REH cell (cell line): ENCODE data around the genes AR, DGAT2L6 and RAB41.

DNA sequence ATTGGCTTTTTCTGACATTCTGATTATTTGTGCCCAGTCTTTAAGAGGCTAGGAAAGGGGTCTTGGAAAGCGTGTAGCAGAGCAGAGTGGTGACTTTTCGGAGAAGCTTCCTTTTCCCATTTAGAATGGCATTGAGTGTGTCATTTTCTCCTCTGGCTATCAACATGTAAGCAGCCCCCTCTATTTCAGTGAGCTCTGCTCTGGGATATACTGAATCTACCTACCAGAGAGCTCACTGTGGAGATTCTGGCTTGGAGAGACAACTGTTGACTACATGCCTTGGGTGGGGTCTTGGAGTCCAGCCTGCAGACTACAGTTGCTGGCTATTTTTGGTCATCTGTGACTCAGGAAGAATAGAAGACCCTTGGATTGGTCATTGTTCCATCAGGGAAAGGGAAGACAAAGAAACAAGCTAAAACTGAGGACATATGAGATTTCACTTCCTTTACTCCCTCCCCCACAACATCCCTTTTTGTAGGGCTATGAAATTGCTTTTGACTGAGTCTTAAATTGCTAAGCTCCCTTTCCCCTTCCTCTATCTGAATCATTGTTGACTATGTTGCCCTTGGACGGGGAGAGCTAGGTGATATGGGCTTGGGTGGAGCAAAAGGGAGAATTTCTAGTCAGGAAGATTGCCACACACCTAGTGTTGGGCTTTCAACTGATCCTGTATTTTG is 11.5 kb downstream of the MSN start:
- PRO-cap = no peak

DNA sequence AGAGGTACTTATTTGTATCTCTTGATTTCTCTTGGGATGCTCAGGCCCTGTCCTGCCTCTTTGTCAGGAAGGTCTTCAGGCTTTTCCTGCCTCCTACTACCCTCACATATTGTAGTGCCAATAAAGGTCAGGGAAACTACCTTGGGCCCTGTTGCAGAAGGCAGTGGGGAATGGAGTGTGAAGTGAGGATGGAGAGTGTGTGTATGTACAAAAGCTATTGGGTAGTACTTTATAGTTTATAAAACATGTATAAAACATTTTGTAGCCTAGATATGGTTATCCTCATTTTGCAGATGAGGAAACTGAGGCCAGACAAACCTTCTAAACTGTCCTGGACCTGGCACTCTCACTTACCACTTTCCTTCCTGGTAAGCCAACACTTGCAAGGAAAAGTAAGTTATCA is 74.8 kb downstream of the MSN start:
- PRO-cap = no peak

DNA sequence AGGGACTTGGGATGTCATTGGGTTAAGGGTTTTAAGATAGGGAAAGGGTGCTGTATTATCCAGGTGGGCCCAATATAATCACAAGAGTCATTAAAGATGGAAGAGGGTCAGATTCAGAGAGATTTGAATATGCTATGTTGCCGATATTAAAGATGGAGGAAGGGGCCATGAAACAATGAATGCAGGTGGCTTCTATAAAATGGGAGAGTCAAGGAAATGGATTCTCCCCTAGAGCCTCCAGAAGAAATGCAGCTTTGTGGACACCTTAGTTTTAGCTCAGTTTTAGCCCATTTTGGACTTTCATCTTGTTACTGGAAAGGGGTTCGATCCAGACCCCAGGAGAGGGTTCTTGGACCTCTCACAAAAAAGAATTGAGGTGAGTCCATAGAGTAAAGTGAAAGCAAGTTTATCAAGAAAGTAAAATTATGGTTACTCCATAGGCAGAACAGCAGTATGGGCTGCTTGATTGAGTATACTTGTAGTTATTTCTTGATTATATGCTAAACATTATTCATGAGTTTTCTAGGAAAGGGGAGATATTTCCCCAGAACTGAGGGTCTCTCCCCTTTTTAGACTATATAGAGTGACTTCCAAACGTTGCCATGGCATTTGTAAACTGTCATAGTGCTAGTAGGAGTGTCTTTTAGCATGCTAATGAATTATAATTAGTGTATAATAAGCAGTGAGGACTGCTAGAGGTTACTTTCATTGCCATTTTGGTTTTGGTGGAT is 76.4 kb downstream of the MSN start:
- PRO-cap = no peak

DNA sequence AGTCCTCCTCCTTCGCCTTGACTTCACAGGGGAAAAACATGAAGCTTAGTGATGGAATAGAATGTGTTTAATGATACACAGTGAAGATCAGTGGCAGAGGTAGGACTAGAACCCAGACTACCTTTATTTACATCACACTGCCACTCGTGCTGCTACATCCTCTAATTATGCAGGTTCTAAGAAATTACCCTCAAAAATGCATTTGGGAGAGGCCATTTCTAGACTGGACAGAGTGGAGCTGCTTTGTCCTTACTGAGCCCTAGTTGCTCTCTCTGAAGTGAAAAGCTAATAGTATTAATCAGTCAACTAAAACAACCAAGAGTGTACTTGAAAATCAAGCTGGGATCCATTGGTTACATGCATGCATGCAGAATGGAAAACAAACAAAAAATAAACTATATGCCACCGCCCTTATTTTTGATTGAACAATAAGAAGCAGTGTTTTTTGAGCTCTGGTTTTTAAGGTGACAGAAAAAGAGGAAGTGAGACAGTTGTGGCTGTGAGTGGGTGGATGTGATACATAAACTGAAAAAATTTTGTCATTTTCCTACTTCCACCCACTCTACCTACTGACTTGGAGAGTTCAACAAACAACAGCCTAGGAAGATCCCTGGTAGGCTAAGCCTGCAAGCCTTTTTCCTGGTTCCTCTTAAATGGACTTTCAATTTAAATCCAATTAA is 6.8 kb upstream of the VSIG4 start:
- PRO-cap = no peak

- PRO-cap = no peak
Measured at GRCh38 chrX:66728818-66729394, 90.0 kb upstream of the EDA2R start.

- PRO-cap = no peak
Measured at GRCh38 chrX:67543571-67544715, at the start of gene AR. AR (plus strand) TSS chrX:67544021.

DNA sequence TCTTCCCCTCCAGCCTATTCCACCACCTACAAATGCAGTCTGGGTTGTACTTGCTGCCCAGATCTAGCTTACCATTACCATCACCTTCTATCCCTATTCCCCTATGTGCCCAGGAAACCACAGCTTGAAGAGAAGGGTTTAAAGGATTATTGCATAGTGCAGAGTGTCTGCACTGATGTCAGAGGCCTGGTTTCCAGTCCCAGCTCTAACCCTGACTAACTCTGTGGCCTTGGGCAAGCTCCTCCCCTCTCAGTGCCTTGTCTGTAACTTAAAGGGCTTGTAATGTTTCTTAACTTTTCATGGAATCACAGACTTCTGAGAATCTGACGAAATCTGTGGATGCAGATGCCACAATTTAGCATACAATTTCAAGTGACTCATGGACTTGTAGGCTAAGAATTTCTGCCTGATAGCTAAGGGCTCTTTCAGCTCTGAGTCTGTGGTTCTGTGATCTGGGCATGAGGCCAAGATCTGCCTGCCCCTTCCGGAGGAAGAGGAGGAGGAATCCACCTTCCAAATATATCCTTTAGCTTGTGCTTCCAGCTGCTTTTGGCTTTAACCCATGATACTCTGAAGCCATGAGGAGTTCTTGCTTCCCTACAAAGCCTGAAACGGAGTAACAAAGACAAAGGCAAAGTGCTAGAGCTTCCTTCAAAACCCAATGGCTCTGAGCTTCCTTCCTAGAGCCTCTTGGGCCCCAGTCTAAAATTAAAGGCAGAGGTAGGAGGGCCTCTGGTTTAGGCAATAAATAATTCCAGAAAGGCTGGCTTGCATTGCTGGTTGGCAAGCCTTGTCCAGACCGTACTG is 236.9 kb downstream of the AR start:
- PRO-cap = no peak

DNA sequence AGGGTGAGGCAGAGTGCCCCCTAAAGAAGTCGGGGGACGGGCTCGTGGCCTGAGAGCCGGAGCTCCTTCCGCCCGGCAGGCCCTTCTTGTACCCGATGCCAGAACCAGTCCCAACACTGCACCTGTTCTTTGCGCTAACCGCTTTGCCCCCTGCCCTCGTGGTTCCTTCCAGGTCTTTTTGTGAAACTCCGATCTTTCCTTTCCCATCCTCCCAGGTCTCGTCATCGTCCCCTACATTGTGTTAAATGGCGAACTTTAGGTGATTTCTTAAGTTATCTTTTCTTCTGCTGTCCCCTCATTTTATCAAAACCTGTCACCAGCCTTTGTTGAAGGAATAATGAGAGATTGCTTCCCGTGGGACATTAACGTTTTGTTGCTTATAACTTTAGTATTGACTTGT is 304 bp downstream of the YIPF6 start:
- PRO-cap = bidirectional peak, plus-strand start at position 121 of the sequence, minus-strand start at position 88 of the sequence

DNA sequence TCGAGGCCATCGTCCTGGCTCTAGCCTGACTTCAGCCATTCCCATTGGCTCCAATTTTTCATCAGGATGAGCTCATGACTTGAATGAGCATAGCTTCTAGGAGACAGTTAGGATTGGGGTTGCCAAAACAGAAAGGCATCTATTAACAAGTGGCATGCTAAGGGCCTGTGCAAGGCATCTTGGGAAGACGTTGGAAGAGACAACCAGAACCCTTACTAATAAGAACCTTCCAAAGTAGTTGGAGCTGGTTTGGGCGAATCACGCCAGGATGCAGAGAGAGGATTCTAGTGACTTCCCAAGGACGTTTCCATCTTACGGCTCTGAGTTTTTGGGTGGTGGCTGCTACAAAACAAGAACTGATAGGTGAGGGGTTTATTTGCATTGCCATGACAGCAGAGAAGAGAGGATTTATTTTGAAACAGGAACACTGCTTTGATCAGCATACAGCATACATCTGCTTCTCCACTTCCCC is 18.9 kb downstream of the STARD8 start:
- PRO-cap = no peak

- PRO-cap = no peak
Measured at GRCh38 chrX:68868894-68869346, 40.1 kb downstream of the EFNB1 start.

- PRO-cap = no peak
Measured at GRCh38 chrX:69277863-69278422, 112.7 kb upstream of the PJA1 start.

DNA sequence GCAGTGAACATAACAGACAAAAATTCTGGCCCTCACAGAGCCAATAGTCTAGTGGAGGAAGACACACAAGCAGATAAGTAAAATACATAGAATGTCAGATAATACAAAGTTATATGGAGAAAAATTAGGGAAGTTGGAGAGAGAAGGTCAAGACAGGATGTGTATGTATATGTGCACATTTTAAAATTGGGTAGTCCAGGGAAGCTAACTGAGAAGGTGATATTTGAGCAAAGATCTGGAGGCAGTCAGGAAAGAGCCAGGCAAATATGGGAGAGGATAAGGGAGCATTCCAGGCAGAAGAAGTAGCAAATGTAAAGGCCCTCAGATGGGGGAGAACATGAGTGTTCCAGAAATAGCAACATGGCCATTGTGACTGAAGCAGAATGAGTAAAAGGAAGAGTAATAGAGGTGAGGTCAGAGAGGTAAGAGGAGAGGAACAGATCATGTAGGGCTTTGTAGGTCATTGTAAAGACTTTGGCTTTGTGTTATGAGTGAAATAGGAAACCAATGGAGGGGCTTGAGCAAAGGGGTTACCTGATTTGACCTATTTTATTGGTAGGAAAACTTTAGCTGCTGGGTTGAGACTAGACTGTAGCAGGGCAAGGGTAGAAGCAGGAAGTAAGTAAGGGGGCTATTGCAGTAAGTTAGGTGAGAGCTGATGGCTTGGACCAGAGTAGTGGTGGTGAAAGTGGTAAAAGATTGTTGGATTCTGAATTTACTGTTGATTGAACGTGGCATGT is 59.9 kb downstream of the EDA start:
- PRO-cap = no peak

DNA sequence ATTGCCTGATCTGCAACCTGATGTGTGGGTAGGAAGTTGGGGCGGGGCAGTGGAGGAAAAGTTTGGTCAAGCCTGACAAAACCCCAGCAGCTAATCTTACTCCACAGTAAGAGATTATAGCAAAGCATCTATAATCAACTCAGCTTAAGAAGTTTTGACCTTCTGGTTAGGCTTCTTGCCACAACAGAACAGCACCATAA is at the start of gene DGAT2L6:
Gene DGAT2L6 (plus strand): TSS at position 103 of the 200 bp plus-strand sequence.
- PRO-cap = no peak

GRCh38 chrX:70281951-70282450 is at the start of gene RAB41:
RAB41 (plus strand) TSS chrX:70282172.
- PRO-cap = no peak

DNA sequence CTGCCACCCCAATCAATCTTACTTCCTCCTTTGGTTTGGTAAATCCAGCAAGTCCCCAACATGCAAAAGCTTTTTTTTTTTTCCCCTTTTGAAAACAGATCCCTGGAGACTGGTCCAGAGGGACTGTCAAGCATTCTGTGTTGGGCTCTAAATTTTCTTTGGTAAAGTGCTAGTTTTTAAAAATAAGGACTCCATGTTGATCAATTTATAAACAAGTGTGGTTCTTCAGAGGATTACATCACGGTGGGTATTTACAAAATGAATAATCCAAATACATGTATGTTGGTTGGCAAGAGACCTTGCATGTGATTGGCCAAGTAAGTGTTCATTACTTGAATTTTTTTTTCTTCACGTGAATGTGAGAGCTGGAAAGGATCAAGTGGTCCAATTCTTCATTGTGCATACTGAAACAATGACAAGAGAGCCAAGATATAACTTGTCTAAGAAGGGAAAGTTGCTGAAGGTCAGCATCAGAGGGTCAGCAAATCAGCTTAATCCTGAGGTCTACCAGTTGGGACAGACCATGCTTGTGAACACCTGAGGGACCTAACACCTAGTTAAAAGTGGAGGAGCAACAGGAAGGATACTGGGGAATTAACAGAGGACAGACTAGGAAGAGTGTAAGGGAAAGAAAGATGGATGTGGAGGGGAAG is 12.2 kb downstream of the DLG3 start:
- PRO-cap = no peak

DNA sequence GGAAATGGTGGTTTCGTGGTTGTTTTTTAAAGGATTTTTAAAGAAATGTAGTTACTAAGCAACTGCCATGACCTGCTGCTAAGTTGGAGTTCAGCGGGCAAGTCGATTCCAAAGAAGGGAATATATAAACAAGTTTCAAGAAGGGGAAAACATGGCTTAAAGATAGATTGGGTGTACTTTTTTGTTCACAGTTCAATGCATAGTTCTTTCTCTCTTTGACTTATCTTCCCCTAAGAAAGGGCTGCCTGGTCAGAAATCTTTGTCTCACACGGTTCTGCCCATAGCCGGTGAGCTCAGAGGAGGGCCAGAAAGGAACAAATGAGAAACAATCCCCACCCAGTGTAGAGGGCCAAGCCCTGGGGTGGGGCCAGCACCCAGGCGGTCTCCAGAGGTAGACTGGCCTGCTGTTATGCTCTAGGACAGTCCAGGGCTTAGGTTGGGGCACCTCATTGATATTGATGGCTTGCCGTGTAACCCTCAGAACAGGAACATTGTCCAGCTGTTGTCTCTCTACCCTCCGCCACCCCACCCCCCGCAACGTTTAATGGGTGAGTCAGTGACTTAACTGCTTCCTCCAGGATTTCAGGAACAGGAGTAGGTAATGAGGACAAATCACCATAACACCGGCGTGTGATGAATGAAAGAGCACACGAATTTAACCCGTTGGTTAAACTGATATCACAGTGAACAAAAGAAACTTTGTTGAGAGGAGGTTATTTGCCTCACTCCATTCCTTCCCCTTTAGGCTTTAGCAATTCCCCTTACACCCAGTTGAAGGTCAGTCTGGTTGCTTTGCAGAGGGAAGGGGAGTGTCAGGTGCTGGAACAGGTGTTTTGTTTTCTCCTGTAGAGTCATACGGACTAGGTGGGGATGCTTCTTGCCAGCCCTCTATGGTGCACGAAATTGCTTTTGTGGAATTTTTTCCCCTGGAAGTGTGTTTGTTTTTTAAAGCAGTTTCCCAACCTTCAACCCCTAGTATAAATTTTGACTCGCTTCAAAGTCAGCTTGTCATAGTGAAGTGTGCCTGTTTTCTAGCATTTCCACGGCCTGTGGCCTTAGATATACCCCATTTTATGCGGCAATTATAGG is 32.8 kb downstream of the DLG3 start:
- PRO-cap = no peak

DNA sequence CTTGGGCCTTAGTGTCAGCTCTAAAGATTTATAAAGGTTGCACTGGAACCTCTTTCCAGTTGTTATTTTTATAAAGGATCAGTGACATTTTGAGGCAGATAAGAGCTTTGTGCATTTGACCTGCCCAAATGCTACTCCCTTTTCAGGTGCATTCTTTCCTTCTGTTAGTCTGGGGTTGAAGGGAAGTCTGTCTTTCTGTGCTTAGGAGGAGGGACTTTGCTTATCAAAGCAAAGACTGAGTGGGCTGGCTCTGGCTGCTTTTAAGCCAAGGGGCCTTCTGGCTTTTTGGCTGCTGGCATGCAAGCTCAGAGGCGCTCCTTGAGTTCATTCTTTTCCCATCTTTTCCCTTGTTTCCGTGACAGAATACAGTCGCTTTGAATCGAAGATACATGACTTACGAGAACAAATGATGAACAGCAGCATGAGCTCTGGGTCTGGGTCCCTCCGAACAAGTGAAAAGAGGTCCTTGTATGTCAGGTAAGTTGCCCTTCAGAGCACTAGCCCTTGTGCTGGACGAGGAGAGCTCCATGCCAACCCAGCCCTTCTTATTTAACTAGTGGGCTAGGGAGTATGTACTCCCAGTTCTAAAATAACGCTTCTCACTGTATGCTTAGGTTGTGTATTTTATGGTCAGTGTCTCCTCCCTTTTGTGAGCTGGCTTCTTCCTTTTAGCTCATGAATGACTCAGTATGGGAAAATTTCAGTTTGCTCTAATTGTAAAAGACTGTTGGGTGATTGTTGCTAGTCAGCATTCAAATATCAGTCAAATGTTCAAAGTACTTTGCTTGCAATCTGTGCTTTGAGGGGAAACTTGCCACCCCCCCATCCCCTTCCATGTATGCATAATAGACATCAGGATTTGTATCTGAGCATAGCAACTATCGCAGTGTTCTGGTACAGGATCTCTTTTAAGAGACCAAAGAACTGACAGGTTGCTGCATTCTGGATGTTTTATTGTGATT is 34.4 kb downstream of the DLG3 start:
- PRO-cap = no peak

DNA sequence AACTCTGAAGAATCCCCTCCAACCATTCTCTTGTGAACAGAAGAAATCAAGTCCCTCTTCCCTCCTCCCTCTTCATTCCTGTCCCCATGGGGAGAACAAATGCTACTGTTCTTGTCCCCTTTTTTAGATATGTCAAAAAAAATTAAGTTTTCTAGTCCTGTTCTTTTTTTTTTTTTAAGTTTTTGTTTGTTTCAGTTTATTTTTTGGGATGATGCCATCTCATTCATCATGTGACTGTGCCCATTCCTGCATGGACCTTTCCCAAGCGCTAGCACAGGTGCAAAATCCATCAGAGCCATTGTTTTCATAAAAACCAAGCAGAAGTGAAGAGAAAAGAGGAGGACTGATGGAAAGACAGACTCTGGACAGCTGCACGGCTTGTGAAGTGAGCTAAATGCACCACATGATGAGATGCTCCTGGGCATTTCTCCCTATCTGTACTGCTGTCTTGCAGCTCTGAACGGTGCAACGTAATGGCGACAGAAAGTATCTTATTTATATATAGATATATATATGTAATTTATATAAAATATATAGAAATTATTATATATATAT is 57.7 kb downstream of the DLG3 start:
- PRO-cap = no peak

DNA sequence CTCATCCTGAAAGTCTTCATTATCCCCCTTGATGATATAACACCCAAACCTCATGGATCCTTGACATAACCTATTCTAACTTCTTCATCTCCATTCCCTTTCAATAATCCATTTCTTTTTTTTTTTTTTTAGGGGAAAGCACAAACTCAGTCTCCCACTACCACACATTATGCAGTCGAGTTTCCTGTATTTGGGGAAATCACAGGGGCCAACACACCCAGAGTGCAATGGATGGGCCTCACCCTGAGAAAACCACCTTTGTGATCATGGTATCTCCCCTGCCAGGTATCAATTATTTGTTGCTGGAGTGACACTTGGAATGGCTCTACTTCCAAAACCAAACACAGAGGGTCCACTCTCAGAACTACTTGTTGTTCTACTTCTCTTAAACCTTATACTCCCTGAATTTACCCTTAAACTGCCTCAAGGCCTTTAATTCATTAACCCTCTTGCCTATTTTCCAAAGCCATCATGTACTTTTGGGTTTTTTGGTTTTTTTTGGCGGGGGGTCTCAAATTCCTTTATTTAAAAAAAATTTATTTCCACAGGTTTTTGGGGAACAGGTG is 47.9 kb downstream of the SNX12 start:
- PRO-cap = no peak

DNA sequence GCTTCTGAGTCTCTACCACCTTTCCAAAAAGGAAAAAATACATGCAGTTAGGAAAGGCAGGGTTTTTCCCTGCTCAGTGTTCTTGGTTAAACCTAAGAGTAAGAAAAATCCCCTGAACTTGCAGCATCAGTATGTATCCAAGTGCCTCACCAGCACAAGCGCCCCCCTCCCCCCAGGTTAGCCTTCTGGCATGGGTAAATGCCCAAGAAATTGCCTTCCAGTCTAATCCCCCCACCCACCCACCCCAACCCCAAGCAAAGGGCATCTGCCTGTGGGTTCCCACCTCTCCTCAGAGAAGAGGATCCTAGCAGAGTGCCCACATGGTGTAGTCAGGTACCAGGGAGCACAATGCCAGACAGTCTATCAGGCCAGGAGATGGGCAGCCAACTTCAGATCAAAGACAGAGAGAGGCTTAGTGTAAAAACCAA is 7.6 kb downstream of the SNX12 start:
- PRO-cap = no peak